ENCODE results near the genes WDR91 and STMP1.

GRCh38 chr7:133805213-133805972 is 321.7 kb upstream of the LRGUK start:
- PRO-cap, 8 experiments, result no peak in any of the 8 experiments

GRCh38 chr7:133947425-133948056 is 179.6 kb upstream of the LRGUK start:
- PRO-cap, 8 experiments, result no peak in any of the 8 experiments

- PRO-cap, 8 experiments, result no peak in any of the 8 experiments
These were observed 143.5 kb upstream of the LRGUK start for GRCh38 chr7:133983609-133984023.

GRCh38 chr7:134365312-134366202 is 48.8 kb upstream of the SLC35B4 start:
- PRO-cap, 8 experiments, result no peak in any of the 8 experiments

DNA sequence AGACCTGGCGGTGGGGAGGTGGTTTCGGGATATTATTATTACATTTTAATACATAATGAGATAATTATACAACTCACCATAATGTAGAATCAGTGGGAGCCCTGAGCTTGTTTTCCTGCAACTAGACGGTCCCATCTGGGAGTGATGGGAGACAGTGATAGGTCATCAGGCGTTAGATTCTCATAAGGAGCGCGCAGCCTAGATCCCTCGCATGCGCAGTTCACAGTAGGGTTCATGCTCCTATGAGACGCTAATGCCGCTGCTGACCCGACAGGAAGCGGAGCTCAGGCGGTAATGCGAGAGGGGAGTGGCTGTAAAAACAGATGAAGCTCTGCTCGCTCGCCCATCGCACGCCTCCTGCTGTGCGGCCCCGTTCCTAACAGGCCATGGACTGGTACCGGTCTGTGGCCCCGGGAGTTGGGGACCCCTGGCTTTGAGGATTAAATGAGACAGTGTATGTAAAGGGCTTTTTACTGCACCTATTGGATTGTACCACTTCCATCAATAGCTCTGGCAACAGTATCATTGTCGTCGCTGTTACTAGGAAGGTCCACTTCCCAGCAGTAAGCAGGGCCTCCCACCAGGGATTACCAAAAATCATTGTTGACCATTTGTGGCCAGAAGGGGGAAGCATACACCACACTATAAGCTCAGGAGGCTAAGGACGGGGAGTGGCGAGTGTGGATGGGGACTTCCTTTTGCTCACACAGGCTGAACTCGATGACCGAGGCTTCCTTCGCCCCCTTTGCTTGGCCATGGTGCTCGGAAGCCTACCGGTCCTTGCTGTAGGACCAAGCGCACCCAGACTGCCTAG is 26.5 kb downstream of the AKR1B1 start:
- PRO-cap, 8 experiments, result peak in 6 of 8 experiments; most common plus-strand start position 322 of the sequence (in 6); most common minus-strand start position 184 of the sequence (in 1)

GRCh38 chr7:134445031-134445337 is 13.9 kb downstream of the AKR1B1 start:
- PRO-cap, 8 experiments, result no peak in any of the 8 experiments

GRCh38 chr7:134602682-134603262 is 43.9 kb upstream of the BPGM start:
- PRO-cap, 8 experiments, result no peak in any of the 8 experiments

GRCh38 chr7:134695340-134695857 is 48.7 kb downstream of the BPGM start:
- PRO-cap, 8 experiments, result no peak in any of the 8 experiments

DNA sequence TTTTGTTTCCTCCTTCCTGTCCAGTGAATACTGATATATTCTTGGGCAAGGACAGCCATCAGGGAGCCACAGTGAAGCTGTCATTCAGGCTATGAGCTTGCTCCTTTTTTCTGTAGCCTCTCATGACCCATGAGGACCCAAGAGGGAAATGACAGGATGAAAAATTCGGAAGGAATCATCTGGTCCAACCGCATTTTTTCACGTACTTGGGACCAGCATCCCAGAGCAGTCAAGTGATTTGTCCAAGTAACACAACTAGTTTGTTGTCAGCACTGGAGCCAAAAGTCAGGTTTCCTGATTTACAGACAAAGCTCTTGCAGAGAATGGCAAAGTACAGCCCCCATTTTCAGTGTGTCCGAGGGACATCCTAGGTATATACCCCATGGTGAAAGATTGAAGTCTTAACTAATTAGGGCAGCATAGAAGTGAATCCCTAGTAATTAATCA is 47.1 kb upstream of the AGBL3 start:
- PRO-cap, 8 experiments, result no peak in any of the 8 experiments

DNA sequence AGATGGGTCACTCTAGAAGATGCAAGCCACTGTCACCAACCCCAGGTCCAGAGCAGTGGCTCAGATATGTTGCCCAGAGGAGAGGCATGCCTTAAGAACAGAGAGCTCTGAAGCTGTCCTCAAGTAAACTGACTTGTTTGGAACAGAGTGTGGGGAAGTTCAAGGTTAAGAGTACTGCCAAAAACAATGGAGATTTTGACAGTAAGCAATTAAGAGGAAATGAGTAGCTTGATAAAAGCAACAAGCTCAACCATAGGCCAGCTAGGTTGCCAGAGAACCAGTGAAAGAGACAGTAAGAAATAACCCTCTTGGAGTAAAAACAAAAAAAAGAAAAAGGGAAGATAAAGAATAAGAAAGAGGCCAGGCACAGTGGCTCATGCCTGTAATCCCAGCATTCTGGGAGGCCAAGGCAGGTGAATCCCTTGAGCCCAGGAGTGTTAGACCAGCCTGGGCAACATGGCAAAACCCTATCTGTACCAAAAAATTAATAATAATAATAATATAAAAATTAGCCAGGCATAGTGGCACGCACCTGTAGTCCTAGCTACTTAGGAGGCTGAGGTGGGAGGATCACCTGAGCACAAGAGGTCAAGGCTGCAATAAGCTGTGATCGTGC is 3.5 kb upstream of the TMEM140 start:
- PRO-cap, 8 experiments, result no peak in any of the 8 experiments

GRCh38 chr7:135167317-135168591 is 2.8 kb downstream of the CYREN start:
- PRO-cap, 8 experiments, result peak in 4 of 8 experiments; most common plus-strand start chr7:135168519 (in 4); most common minus-strand start chr7:135168355 (in 1)

- PRO-cap, 8 experiments, result peak in 8 of 8 experiments; most common plus-strand start chr7:135211255 (in 2); most common minus-strand start chr7:135211505 (in 4)
These were observed at the start of gene WDR91 for GRCh38 chr7:135210653-135211669. Gene WDR91 (minus strand): TSS chr7:135211526.

DNA sequence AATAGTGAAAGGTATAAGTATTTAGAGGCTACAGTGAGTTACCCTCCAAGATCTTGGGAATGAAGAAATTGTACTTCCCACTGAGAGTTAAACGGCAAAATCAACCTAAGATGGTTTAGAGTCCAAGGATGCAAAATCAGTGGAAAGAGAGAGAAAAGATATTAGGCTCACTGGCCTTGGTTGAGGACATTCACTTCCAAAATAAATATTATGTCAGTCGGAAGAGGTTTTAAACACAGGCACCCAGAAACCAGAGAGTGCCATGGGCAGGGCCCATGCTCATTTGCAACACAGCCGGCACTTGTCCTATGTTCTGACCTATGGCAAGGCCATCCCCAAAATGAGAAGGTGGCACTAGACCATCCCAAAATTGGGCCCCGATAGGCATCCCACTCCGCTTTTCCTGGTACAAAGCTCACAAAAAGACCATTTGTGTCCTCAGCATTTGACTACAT is 3.9 kb upstream of the WDR91 start:
- PRO-cap, 8 experiments, result no peak in any of the 8 experiments

DNA sequence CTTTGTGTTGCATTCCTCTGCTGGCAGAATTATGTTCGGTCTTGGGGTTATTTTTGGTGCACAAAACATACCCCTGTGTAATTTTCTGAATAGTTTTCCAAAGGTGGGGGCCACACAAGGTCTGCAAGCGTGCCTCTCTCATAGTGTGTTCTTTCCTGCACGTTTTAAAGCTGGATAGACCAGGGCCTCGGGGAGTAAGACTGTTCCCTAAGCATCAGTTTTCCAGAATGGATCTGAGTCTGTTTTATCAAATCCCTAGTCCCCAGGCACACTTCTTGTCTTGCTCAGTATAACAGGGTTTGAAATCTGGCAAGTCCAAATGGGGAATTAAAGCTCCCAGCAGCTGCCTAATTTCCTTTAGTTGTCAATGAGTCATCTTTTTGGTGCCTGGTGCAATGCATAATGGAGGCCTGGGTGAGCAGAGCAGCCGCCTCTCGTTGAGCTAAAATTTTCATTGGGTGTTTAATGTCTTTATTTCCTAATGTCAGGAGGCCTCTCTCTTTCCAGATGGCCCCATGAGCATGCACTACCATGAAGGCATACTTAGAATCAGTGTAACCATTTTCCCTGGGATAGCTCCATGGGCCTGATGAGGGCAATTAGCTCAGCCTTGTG is 87.9 kb downstream of the STRA8 start:
- PRO-cap, 8 experiments, result no peak in any of the 8 experiments

DNA sequence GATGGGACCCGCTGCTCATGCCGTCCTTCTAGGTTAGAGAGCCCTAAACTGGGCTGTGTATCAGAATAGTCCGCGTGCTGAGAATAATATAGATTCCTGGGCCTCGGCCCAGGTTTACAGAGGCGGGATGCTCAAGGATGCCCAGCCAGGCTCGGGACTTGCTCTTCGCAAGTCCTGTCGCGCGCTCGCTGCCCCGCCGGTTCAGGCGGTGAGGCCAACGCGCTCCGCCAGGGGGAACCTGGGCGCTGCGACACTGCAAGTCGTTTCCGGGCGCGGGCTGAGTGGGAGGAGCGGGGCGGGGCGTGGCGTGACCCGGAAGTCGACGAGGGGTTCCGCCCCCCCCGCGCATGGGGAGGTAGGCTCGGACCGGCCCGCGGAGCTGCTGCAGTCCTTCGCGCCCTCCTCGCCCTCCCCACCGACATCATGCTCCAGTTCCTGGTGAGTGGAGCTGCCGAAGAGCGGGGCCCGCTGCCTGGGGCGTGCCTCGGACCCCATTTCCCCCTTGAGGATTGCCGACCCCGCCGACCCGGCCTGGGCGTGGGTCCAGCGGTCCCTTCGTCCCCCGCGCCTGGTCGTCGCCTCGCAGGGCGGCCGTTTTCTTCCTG is at the start of gene STMP1:
Gene STMP1 (plus strand): TSS at position 358 of the 605 bp plus-strand sequence.
- PRO-cap, 8 experiments, result peak in 8 of 8 experiments; most common plus-strand start position 385 of the sequence (in 6); most common minus-strand start position 203 of the sequence (in 6)

DNA sequence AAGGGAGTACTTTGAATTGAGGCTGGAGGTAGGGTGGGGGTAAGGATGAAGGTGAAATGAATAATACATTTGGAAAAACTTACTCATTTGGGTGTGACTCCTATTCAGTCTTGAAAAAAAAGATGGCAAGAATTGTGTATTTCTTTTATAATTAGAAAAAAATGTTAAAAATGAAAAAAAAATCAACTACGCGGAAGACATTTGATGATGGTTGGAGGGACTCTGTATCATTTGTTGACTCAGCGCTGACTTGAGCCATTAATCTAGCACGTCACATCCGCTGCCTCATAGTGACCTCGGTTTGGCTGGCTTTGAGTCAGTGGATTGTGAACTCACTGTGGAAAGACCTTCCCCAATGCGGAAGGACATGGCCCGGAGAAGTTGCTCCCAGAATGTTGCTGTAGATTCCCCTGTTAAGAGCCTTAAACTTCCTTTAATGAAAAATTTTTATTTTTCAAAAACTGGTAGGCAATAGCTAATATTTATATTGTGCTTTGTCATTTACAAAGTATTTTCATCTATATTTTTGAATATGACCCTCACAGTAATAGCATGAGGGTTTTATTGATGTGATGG is 2.7 kb downstream of the FAM180A start:
- PRO-cap, 8 experiments, result no peak in any of the 8 experiments

GRCh38 chr7:135769286-135769840 is 20.8 kb upstream of the FAM180A start:
- PRO-cap, 8 experiments, result no peak in any of the 8 experiments

DNA sequence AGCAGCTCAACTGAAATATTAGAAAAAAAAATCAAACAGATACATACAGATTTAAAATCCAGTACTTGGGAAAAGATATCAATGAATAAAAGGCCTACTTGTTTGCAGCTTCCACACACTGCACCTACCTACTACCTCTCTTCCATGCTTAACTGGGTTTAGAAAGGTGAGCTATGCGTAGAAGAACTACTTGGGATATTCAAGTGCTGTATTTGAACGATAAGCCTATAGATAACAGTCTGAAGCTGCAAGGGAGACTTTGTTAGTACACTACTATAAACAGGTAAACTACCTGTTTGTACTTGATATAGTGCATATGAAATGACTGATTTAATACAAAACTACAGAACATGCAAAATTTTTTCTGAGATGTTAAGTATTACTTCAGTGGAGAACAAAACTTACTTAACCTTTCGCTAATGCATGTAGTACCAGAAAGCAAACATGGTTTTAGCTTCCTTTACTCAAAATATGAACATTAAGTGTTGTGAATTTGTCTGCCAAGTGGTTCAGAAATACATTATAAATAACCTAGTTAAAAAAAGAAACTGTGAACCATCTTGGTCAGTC is 50.0 kb downstream of the MTPN start:
- PRO-cap, 8 experiments, result no peak in any of the 8 experiments

- PRO-cap, 8 experiments, result peak in 5 of 8 experiments; most common minus-strand start chr7:135937792 (in 5)
These were observed 39.5 kb downstream of the MTPN start for GRCh38 chr7:135937433-135938249.

DNA sequence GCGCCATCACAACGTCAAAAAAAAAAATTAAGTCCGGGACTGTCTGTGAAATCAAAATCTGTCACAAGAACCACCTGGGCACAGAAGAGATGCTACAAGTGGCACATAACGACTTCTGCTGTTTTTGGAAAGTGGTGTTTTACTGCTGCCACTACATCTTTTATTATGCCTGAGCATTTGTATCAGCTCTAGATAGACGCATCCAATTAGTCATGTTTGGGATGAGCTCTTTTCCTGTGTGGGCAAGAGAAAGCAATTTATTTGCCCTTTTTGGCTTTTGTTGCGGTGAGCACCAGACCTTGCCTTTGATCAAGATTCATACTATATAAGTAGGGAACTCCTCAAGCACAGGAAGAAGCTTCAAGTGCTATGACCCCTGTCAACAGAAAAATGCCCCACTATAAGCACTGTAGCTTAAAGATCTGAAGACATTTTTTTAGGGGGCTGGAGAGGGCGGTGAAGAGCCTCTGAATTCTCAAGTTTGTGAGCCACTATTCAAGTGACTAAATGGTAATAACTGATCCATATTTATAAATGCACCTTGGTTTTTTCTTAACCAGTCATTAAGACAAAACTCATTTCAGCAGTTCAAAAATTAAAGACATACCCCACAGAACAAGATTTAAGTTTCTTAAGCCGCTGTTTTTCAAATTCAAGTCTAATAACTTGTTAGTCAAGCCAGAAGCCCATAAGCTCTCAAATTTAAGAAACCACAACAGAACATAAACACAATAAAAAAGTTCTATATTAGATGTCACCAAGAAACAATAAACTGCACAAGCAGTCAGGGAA is 10.4 kb downstream of the MTPN start:
- PRO-cap, 8 experiments, result no peak in any of the 8 experiments